Mammary microvascular endothelial cell (primary cell): ENCODE measurements around the genes HSD3B7, STX1B and ZNF668.

DNA sequence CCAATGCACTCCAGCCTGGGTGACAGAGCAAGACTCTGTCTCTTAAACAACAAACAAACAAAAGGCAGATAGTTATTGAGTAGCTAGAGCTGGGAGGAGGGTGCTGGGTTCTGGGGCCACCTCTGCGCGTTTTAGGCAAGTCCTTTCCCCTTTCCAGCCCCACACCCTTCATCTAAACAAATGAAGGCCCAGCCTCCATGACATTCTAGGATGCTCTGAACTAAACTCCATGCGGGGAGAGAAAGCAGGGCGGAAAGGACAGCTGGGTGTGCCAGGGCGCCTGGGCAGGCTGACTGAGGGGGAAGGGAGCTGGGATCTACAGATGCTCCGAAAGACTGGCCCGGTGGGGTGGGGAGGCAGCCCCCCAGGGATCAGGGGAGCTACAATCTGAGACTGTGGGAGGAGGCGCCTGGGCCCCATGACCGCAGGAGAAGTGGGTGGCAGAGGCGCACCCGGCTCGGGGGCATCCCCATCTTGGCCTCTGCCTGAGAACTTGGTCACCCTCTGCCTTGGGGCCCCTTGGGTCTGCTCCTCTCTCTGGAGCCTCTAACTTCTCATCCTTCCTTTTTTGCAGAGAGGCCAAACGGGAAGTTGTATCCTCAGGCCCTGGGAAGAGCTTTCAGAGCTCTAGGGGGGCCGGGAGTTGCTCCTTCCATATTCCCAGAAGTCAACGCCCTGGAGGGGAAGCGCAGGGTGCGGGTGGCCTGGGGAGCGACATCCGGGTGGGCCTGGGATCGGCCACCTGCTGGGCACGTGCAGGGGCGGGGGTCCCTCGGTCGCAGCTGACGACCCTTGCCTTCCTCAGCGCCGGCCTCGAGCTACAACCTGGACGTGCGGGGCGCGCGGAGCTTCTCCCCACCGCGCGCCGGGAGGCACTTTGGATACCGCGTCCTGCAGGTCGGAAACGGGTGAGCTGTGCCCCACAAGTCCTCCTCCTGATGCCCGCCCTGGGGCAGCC is 1.1 kb downstream of the ITGAL start:
- RAMPAGE, long total RNA: no peak

GRCh38 chr16:30535682-30536383 is 1.2 kb upstream of the ZNF747 start:
- RAMPAGE, long total RNA: no peak

DNA sequence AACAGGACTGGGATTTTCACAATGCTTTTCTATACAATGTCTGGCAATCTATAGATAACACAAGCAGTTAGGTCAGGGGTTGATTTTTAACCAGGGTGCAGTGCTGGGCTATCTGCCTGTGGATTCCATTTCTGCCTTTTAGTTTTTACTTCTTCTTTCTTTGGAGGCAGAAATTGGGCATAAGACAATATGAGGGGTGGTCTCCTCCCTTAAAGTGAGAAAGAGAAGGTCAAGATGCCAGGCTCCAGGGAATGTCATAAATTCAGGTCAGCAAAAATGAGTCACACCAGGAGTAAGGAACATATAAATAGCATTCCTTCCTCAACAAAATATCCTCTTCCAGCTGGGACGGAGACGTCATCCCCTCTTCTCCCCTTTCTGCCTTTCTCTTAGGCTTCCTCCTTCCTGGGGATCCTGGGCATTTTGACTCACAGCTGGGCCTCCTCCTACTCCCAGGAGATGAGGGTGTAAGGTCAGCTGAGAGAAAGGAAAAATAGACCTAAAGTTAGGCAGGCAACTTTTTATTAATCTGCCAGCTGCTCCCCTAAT is 6.7 kb upstream of the ZNF747 start:
- RAMPAGE, long total RNA: no peak

- RAMPAGE, long total RNA: no peak
Measured at GRCh38 chr16:30541848-30542428, 7.3 kb upstream of the ZNF747 start.

GRCh38 chr16:30668593-30669237 is 10.5 kb downstream of the FBRS start:
- RAMPAGE, long total RNA: no peak

DNA sequence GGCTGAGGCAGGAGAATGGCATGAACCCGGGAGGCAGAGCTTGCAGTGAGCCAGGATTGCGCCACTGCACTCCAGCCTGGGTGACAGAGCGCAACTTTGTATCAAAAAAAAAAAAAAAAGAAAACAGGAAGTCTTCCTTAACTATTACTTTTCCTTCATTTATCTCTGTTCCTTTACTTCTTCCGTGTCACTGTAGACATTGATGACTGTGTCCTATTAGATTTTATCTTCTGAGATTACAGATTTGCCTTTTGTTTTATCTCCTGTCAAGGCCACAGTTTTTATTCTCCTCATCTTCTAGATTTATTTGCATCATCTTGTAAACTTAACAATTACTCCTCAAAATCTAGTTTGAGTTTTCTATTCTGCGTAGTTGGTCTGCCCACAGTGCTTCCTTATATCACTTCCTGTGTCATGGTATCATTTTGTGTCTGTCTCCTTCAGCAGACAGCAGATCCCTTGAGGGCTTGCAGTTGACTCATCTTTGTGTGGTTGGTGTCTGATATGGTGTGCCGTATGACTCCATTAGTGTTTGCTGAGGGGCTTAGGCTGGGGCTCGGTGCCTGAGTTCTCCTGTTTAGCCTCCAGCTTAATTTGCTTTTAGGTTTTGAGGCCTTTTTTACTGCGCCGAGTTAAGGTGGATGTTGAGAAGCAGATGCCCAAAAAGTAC is 16.6 kb downstream of the SRCAP start:
- RAMPAGE, long total RNA: no peak

DNA sequence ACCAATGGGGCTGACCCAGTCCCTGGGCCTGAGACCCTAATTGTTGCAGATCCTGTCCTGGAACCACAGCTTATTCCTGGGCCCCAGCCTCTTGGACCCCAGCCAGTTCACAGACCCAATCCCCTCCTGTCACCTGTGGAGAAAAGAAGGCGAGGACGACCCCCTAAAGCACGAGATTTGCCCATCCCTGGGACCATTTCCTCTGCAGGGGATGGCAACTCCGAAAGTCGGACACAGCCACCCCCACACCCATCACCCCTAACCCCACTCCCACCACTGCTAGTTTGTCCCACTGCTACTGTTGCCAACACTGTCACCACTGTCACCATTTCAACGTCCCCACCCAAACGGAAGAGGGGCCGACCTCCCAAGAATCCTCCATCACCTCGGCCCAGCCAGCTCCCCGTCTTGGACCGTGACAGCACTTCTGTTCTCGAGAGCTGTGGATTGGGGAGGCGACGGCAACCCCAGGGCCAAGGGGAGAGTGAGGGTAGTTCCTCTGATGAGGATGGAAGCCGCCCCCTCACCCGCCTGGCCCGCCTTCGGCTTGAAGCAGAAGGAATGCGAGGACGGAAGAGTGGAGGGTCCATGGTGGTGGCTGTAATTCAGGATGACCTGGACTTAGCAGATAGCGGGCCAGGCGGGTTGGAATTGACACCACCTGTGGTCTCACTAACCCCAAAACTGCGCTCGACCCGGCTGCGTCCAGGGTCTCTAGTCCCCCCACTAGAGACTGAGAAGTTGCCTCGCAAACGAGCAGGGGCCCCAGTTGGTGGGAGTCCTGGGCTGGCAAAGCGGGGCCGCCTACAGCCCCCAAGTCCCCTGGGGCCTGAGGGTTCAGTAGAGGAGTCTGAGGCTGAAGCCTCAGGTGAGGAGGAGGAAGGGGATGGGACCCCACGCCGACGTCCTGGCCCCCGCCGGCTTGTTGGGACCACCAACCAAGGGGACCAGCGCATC is 1.5 kb upstream of the TMEM265 start:
- RAMPAGE, long total RNA: no peak

GRCh38 chr16:30768969-30769918 is 7.1 kb downstream of the RNF40 start:
- RAMPAGE, long total RNA: no peak

GRCh38 chr16:30895761-30896367 is 550 bp upstream of the CTF1 start:
- RAMPAGE, long total RNA: no peak

- RAMPAGE, long total RNA: no peak
Measured at GRCh38 chr16:30923761-30924988, 803 bp downstream of the FBXL19 start.

GRCh38 chr16:30930376-30930587 is 6.9 kb downstream of the FBXL19 start:
- RAMPAGE, long total RNA: no peak

GRCh38 chr16:30966652-30967269 is 9.2 kb downstream of the SETD1A start:
- RAMPAGE, long total RNA: no peak

DNA sequence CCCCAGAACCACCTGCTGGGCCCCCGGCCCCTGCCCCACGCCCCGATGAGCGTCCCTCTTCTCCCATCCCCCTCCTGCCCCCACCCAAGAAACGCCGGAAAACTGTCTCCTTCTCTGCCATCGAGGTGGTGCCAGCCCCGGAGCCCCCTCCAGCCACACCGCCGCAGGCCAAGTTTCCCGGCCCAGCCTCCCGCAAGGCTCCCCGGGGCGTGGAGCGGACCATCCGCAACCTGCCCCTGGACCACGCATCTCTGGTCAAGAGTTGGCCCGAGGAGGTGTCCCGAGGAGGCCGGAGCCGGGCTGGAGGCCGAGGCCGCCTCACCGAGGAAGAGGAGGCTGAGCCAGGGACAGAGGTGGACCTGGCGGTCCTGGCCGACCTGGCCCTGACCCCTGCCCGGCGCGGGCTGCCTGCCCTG is 5.8 kb upstream of the HSD3B7 start:
- RAMPAGE, long total RNA: no peak

GRCh38 chr16:30984818-30985400 is at the start of gene HSD3B7:
Gene HSD3B7 (plus strand): TSS chr16:30985207.
- RAMPAGE, long total RNA: no peak

DNA sequence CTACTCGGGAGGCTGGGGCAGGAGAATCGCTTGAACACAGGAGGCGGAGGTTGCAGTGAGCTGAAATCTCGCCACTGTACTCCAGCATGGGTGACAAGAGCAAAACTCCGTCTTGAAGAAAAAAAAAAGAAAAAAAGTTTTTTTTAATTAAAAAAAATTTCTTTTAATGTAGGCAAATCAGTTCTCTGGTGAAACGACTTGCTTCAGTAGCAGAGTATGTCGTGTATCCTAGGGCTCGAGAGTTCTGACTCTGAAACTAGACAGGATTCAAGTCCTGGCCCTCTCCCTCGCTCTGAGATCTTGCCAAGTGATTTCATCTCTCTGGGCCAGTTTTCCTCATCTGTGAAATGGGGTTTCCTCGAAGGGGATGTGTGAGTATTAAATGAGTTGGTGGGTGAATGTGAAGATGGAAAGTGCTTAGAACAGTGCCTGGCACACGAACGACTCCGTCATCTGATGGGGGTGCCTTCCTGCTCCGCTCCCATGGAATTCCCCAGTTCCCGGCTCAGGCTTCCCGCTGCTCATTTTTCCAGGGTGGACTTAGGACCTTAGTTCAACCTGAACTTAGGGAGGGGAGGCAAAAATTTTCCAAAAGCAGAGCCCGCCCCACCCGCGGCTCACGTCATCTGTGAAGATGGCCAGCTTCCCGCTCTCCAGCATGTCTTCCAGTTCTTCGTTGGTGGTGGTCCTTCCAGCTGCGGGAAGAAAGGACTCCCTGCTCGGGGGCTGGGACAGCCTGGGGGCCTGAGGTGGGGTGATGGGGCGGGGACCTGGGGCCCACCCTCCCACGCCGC is 11.3 kb downstream of the HSD3B7 start:
- RAMPAGE, long total RNA: no peak

- RAMPAGE, long total RNA: no peak
Measured at GRCh38 chr16:31010174-31011251, at the start of gene STX1B. Gene STX1B (minus strand): TSS chr16:31010638.

GRCh38 chr16:31073590-31074551 is at the start of gene ZNF668:
Gene ZNF668 (minus strand): TSS chr16:31074240.
- RAMPAGE, long total RNA: start-site peak on the minus strand at chr16:31073724-31073770, 26 and 29 reads in 2 replicates

- RAMPAGE, long total RNA: no peak
Measured at GRCh38 chr16:31074552-31075281, 495 bp downstream of the ZNF646 start.

DNA sequence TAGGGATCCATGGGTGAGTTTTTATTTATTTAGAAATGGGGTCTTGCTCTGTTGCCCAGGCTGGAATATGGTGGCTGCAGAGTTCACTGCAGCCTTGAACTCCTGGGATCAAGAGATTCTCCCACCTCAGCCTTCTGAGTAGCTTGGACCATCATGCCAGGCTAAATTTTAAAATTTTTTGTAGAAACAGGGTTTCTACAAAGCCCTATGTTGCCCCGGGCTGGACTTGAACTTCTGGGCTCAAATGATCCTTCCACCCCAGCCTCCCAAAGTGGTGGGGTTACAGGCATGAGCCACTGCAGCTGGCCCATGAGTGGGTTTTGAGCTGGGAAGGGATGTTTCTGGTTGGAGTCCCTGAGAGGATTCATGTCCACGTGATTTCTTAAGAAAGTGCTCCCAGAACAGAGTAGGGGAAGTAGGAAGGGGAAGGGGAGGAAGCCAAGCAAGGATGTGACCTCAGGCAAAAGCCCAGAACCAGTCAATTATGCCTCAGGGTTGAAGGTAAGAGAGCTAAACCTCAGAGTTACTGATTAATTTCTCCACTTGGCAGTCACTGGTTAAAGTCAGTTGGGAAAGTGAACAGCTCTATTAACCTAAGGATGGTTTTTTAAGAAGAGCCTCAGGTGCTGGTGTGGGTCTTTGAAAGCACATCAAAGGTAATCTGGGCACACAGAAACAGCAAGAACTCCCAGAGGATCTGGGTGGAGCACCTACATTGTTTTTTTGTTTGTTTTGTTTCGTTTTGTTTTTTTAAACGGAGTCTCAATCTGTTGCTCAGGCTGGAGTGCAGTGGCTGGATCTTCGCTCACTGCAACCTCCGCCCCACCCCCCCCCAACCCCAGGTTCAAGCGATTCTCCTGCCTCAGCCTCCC is 3.8 kb upstream of the KAT8 start:
- RAMPAGE, long total RNA: no peak

DNA sequence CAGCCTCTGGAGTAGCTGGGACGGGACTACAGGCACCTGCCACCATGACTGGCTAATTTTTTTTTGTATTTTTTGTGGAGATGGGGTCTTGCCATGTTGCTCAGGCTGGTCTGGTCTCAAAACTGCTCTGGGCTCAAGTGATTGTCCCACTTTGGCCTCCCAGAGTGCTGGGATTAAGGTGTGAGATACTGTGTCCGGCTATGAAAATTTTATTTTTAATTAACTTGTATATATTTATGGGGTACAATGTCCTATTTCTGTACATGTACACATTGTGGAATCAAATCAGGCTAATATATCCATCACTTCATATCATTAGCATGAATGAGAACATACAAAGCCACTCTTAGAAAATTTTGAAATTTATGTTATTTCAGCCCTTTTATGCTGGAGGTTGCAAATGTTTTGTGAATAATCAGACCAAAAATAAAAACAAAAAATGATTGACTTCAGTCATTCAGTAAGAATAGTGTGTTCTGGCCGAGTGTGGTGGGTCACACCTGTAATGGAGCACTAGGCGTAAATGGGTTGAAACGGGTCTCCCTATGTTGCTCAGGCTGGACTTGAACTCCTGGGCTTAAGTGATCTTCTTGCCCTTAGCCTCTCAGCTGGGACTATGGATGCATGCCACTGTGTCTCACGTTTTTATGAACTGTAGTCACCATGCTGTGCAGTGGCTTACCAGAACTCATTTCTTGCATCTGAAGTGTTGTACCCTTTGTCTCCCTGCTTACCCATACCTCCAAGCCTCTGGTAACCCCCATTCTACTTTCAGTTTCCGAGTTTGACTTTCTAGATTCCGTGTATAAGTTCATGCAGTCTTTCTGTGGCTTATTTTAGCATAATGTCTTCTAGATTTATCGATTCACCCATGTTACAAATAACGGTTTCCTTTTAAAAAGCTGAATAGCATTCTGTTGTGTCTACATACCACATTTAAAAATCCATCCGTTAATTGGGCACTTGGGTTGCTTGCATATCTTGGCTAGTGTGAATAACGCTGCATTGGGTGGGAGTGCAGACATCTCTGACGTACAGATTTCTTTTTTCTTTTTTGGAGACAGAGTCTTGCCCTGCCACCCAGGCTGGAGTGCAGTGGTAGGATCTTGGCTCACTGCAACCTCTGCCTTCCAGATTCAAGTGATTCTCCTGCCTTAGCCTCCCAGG is 7.8 kb downstream of the PYCARD start:
- RAMPAGE, long total RNA: no peak